Placental epithelial cell (primary cell): ENCODE results near the gene VPS51.

DNA sequence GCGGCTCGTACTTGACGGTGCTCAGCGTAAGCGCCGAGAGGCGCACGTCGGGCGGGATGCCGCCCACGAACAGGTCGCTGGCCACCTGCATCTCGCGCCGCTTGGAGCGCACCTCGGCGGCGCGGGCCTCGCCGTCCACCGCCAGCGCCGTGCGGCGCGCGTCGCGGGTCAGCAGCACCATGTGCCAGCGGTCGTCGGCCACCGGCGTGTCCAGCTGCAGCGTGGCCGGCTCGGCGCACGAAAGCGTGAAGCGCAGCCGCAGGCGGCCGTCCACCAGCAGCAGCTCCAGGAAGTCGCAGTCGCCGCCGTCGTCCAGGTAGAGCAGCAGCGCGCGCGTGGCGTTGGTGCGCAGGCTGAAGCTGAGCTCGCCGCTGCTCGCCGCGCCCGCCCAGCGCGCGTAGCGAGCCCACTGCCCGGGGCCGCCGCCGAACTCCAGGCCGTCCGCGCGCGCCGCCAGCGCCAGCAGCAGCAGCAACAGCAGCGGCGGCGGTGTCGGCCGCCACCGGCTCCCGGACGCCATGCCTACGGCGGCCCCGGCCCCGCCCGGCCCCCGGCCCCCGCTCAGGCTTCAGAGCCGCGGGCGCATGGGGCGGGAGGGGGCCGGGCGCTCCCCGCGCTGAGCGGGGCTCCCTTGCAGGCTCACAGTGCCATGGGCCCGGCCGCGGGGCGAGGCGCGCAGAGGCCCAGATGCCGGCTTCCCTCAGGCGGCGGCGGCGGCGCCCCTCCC lies 9.7 kb downstream of the NRXN2 start:
- CAGE, long polyA plus RNA, result no peak

DNA sequence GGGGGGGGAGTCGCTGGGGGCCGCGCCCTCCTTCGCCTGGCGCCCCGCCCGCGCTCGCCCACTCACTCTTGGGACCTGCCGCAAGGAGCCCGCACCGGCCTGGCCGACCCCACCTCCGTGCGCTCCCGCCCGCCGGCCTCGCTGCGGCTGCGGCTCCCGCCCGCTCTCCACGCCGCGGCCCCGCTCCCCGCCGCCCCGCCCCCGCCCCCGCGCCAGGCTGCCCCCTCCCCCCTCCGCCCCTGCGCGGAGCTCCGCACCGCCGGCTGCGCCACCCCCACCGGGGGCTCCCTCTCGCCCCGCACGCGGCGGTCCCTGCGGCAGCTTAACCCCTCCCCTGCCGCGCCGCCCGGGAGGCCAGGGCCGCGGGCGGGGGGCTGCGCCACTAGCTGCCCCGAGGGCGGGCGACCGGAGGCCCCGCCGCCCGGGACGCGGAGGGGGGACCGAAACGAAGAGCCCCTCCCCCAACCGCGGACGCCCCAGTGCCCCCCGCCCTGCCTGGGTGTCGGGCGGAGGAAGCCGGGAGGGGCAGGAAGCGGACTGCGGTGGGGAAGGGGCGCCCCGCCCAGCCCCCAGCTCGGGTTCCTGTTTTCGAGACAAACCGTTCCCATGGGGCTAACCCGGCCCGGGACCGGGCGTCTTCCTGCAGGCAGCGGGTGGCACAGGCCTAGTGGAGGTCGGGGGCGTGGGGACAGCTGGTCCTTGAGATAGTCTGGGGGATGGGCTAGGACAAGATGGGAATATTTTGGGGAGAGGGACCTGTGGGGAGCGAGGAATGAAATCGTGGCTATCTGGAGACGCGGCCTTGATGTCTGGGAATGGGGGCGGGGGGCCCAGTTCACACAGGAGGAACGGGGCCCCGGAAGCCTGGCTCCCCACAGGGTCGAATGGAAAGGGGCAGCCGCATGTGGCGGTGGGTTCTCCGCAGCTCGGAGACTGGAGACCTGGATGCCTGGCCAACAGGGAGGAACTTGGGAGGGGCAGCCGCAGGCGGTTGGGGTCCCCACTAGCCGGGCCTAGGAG lies 1.0 kb upstream of the RASGRP2 start:
- CAGE, long polyA plus RNA, result no peak

DNA sequence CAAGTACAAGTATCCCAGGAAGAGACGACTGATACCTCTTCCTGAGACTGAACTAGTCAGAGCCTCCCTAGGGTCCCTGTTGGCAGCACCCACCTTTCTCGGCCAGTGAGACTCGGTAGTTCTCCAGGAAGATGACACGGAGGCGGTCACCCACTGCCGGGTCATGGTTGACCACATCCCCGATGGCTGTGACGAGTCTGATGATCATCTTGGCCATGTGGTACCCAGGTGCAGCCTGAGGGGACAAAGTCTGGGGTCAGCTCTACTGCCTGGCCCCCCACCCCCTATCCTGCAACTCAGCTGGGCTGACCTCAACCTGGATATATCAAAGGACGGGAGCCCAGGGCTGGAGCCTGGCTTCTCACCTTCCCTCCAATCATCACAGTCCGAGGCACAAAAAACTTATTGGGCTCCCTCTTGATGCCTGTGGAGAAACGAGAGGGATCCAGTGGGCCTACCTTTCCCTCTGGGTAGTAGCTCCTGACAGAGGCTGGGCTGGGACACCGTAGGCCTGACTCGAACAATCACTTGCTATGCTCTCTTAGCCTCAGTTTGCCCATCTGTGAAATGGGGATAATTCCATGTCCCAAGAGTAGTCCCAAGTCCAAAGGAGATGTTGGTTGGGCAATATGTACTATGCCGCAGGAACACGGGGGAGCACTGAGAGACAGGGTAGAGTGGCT lies 7.4 kb upstream of the RASGRP2 start:
- CAGE, long polyA plus RNA, result no peak

- CAGE, long polyA plus RNA, result no peak
These were observed 3.1 kb upstream of the PYGM start for GRCh38 chr11:64762371-64763712.

- CAGE, long polyA plus RNA, result no peak
These were observed 5.8 kb upstream of the PYGM start for GRCh38 chr11:64765215-64766248.

- CAGE, long polyA plus RNA, result no peak
These were observed 3.5 kb downstream of the MAP4K2 start for GRCh38 chr11:64799316-64800156.

DNA sequence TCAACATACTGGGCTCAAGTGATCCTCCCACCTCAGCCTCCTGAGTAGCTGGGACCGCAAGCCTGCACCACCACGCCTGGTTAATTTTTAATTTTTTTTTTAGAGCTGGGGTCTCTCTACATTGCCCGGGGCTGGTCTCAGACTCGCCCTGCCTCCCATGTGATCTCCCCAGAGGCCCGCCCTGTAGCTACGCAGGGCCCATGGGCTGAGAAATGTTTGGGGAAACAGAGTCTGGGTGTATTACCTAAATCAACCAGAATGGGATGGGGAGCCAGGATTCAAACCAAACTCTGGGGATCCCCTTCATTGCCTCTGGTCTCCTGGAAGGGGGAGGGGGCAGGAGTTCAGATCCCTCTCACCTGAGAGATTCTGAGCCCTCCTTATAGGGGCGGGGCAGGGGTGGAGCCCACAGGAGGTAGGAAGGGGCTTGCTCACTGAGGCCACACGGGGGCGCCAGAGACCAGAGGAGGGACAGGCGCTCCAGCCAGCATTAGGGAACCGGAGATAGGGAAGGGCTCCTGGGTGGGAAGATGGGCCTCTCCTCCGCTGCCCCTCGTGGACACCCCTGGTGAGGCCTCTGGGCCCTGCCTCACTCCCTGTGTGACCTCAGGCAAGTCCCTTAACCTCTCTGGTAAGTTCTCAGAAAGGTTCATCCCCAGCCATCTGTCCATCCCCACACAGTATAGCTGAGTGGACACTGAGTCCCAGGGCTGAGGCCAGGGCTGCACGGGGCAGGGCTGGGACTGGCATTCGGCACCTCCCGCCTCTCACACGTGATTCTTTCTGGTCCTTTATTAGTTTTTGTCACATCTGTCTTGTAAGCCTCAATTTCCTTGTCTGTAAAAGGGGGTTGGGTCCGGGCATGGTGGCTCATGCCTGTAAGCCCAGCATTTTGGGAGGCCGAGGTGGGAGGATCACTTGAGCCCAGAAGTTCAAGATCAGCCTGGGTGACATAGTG lies 2.7 kb upstream of the CDC42BPG start:
- CAGE, long polyA plus RNA, result no peak

GRCh38 chr11:64862626-64863655 lies 15.5 kb downstream of the EHD1 start:
- CAGE, long polyA plus RNA, result no peak

DNA sequence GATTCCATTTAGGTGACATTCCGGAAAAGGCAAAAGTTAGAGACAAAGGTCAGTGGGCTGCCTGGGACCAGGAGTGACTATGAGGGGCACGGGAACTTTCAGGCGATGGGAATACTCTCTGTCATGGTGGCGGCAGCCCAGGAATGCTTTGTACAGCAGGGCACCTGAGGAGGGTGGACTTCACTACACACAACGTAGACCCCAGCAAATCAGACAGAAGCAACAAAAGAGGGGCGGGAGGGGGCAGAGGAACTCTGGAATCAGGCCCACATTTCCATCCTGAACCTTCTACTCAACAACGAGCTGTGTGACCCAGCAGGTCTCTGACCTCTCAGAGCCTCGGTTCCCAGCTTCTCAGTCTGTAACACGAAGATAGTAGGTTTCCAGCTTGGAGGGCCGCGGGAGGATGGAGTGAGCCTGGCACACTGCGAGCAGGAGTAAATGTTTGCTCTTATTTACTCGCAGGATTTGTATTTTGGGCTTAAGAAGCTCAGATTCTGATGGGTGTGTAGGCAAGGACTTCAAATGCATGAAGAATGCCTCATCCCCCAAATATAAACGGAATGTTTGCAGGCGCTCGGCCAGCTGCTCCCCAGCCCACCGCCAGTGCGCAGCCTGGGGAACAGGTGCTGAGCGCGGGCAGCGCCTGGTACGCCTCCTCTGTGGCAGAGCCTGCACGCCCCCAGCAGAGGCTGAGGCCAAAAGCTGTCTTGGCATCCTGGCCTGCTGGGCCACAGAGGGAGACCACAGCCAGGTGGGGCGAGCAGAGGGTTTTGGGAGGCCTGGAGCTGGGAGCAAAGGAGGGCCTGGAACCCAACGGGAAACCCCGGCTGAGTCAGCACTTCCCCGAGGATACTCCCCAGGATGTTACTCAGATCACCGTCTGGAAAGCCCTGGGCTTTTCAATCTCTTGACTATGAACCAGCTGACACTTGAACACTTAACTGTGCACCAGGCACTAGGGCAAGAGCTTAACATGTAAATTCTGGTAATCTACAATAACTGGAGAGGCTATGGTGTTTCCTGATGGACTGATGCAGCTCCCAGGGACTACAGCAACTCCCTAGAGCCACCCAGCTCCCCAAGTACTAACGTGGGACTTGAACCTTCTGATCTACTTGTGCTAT lies 9.5 kb downstream of the EHD1 start:
- CAGE, long polyA plus RNA, result no peak

- CAGE, long polyA plus RNA, result no peak
These were observed 2.5 kb downstream of the EHD1 start for GRCh38 chr11:64875894-64876427.

GRCh38 chr11:64879584-64880212 lies 1.3 kb upstream of the EHD1 start:
- CAGE, long polyA plus RNA, result no peak

DNA sequence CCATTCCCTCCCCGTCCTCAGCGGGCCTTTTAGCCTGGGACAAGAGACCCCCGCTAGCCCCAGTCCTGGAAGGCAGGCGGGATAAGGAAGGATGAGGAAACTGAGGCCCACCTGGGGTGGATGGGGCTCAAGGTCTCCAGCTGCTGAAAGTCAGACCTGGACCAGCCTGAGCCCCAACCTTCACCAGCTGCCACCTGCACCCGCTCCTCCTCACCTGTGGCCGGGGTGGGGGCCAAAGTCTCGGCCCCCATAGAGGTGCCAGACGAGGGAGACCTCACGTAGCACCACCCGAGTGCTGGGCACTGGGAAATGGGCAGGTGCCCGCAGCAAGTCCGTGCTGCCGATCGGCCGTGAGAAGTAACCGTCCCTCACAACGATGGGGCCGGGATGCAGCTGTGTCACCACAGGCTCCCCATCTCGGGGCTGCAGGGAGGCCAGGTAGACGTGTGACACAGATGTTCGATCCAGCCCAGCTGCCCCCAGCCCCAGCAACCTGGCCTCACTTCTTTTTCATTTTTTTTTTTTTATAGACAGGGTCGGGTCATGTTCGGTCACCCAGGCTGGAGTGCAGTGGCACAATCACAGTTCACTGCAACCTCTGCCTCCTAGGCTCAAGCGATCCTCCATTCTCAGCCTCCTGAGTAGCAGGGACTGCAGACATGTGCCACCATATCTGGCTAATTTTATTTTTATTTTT lies 16.2 kb downstream of the ATG2A start:
- CAGE, long polyA plus RNA, result no peak

- CAGE, long polyA plus RNA, result no peak
These were observed 1.3 kb downstream of the MAJIN start for GRCh38 chr11:64970696-64970856.

DNA sequence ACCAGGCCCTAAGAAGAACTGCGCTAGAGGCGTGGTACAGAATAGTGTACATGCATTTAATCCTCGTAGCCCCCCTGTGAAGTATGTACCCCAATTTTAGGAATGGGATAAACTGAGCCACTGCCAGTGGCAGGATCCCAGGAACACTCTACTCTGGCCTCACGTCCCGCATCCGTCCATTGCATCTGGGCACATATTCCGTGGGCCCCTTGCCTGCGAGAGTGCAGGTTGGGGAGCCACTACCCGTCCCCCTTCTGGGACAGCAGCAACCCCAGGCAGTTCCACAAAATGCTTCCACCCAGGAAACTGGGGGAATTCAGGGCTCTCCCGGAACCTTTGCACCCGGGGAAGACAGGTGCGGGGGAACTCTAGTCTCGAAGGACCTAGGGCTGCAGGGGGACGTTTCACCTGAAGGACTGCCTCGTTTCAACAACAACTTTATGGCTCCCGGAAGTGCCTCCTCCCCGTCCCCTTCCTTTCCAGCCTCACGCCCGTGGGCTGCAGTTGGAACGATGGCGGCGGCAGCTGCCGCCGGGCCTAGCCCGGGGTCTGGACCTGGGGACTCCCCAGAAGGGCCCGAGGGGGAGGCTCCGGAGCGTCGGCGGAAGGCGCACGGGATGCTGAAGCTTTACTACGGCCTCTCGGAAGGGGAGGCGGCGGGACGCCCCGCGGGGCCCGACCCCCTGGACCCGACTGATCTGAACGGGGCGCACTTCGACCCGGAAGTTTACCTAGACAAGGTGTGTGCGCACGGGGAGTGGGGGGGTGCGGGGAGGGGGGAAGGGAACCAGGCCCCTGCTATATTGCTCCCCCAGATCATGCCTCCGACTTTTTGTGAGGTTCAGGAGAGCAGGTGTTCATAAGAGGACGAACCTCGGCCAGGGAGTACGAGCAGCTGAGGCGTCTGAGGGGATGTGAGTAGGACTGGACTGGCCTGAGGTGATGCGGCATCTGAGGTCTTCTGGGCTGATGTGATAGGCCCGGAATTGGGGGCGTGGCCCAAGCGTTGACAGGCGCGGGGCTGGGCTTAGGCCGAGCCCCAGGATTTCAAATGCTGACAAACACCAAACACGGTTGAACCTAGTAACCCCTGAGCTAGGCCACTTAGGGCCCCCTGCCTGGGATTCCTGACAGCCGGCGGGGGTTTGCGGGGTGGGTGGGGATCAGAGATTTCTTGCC lies at the start of gene VPS51:
TSS of gene VPS51 (plus strand) at position 476 of the 1,179 bp plus-strand sequence.
- CAGE, long polyA plus RNA, result no peak

DNA sequence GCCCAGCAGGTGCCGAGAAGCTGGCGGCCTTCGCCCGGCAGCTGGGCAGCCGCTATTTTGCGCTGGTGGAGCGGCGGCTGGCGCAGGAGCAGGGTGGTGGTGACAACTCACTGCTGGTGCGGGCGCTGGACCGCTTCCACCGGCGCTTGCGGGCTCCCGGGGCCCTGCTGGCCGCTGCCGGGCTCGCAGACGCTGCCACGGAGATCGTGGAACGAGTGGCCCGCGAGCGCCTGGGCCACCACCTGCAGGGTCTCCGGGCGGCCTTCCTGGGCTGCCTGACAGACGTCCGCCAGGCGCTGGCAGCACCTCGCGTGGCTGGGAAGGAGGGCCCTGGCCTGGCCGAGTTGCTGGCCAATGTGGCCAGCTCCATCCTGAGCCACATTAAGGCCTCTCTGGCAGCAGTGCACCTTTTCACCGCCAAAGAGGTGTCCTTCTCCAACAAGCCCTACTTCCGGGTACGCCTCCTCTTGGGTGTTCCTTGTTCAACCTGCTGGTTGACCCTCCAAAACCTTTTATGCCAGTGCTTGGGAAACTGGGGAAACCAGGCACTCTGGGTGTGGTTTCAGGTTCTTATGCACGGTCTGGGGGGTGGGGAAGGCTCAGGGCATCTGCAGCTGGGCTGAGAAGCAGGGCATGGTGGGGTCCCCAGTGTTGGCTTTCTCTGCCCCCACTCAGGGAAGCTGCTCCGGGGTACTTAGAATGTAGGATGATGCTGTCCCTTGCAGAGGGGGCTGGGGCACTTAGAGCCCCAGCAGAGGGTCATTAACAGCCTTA lies 3.0 kb upstream of the TM7SF2 start:
- CAGE, long polyA plus RNA, result no peak

GRCh38 chr11:65275775-65276577 lies 14.2 kb downstream of the POLA2 start:
- CAGE, long polyA plus RNA, result no peak

DNA sequence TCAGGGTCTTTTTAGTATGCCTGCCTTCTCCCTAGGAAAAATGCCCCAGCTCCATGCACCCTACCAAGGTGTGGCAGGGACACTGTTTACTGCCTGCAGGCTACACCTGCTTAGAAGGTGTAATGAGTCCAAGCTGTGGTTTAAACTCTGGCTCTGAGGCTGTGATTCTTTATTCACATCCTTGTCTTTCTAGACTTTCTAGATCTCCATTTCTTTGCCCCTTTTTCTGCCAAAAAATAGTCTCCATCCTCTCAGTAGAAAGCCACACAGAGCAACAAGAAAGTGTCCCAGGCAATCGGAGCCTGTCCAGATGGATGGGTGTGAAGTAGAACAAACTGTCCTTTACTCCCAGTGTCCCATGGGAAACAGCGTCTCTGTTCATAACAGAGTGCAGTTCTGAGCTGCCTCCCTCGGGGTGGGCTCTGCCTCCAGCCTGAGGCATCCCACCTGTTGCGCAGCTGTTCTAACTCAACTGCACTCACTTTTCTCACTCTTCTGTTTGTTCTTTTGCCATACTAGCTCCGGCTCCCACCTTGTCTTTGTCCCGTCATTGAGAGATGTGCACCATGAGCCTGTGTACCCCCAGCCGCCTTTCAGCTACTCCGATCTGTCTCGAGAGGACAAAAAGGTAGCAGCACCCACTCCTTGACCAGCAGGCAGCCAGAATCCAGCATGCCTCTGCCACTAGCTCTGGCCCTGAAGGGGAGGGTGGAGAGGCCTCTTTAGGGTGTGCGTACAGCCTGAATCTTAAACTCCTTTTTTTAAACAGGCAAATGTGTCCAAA lies 20.8 kb upstream of the CDC42EP2 start:
- CAGE, long polyA plus RNA, result no peak

DNA sequence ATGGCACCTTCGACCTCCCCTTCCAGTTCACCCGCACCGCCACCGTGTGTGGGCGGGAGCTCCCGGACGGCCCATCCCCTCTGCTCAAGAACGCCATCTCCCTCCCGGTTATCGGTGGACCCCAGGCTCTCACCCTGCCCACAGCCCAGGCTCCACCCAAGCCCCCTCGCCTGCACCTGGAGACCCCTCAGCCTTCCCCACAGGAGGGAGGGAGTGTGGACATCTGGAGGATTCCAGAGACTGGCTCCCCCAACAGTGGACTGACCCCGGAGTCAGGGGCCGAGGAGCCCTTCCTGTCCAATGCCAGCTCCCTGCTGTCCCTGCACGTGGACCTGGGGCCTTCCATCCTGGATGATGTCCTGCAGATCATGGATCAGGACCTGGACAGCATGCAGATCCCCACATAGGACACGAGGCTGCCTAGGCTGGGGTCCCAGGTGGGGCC lies 6.5 kb downstream of the CDC42EP2 start:
- CAGE, long polyA plus RNA, result no peak

- CAGE, long polyA plus RNA, result no peak
These were observed 6.2 kb upstream of the TIGD3 start for GRCh38 chr11:65348241-65348901.

DNA sequence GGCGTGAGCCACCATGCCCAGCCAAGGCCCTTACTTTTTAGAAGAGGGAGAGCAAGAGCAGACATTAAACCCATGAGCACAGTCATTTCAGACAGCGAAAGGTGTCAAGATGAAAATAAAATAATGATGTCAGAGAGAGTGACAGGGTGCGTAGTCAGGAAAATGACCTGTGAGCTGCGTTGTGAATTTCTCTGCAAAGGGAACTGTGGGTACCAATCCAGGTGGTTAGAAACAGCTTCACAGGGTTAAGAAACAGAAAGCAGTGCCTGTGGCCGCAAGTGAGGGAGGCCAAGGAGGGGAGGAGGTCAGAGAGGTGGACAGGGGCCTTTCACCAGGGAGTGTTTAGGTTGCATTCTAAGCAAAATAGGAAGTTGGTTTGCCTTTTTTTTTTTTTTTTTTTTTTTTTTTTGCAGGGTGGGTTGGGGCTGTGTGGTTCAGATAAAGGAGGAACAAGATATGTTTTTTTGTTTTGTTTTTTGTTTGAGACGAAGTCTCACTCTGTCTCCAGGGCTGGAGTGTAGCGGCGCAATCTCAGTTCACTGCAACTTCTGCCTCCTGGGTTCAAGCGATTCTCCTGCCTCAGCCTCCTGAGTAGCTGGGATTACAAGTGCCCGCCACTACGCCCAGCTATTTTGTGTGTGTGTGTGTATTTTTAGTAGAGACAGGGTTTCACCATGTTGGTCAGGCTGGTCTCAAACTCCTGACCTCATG lies 7.9 kb downstream of the TIGD3 start:
- CAGE, long polyA plus RNA, result no peak